Suprapubic skin (tissue), 4 donors: ENCODE measurements around a stretch of chr18.

DNA sequence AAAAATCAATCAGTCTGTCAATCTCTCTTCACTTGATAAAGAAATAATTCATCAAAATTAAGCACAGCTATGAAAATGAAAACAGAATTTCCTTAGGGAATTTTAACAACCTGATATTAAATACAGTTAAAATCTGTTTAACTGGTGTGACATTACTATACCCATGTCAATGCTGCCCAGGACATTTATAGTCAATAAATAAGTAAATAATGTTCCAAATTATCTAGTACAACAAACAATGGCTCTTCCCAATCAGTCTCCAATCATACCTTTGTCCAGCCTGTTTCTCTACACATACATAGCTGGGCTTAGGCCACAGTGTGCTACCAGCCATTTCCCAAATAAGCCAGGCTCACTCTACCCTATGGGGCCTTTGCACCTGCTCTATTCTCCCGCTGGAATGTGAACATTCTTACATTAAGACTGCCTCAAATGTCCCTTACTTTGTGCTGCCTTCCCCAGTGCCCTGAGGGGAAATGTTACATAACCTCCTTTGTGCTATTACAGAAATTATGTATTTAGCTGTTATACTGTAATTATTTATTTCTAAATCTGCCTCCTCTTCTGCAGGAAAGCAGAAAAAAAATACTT lies 37.4 kb downstream of the ROCK1 start:
- PRO-cap: no peak
- RAMPAGE, long total RNA, 4 experiments: no peak in any of the 4 experiments

DNA sequence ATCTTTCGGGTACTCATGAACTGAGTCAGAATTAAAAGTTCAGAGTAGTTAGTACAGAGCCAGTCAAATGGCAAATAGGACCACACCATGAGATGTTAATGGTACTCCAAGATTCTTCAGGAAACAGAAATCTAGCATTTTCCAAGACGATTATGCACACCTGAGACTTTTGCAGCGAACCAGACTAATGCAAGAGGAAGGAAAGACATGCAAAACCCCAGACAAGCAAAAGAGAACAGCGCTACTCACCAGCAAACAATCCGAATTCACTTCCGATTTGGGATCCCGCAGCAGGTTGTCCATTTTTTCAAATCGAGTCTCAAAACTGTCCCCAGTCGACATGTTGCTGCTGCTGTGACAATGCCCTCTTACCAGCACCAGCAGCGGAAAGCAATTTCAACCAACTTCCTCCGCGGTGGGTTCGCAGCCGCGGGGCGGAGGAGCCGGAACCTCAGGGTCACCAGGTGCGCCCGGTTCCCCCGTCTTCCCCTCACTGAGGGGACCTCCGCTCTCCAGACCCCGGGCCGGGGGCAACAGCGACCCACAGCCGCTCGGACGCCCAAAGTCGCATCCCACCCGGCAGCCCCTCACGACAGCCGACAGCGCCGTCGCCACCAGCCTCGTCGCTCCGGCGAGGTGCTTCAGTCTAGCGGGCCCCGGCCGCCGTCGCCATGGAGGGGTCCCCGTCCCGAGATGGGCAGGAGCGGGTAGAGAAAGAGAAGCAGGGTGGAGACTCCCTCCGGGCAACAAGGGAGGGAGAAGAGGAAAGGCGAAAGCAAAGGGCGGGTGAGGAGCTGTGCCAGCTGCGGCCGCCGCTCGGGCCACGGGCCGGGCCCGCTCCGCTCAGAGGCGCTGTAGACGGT lies 813 bp downstream of the ROCK1 start:
- PRO-cap: no peak
- RAMPAGE, long total RNA, 4 experiments: start-site peak on the minus strand in 1 of 4 experiments, centred at position 555 of the sequence, 98 reads per replicate

GRCh38 chr18:21330344-21330783 lies 88.3 kb downstream of the GREB1L start:
- PRO-cap: no peak
- RAMPAGE, long total RNA, 4 experiments: no peak in any of the 4 experiments

GRCh38 chr18:21439202-21439854 lies 161.2 kb downstream of the ESCO1 start:
- PRO-cap: no peak
- RAMPAGE, long total RNA, 4 experiments: no peak in any of the 4 experiments

- PRO-cap: no peak
- RAMPAGE, long total RNA, 4 experiments: no peak in any of the 4 experiments
Measured at GRCh38 chr18:21518457-21518939, 82.0 kb downstream of the ESCO1 start.

- PRO-cap: bidirectional peak, plus-strand start at chr18:21741366, minus-strand start at chr18:21741278
- RAMPAGE, long total RNA, 4 experiments: no peak in any of the 4 experiments
Measured at GRCh38 chr18:21741317-21741883, 808 bp downstream of the MIB1 start.

DNA sequence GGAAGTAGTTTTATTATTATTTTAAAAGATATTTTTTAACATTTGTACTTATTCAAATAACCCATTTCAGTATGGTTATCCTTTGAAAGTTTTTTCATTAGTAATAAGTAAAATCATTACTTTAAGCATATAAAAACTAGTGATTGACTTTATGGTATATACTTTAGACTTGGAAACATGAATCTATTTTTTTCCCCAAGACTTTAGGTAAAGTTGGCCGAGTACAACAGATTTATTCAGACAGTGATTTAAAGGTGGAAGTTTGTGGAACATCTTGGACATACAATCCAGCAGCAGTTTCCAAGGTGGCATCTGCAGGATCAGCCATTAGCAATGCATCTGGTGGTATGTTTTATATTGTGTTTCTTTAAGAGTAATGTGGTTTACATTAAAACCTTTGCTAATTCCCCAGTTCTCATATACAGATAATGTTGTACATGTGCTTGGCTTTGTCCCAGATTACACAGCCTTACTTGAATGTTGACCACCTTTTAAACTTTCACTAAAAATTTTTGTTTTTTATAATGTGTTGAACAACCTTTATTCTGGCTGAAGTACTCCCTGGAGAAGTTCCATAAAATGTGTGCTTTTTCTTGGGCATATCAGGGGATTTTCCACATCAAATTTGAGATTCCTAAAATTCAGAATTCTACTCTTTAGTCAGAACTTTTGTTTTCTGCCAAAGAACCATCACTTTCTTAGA lies 57.4 kb downstream of the MIB1 start:
- PRO-cap: no peak
- RAMPAGE, long total RNA, 4 experiments: no peak in any of the 4 experiments

DNA sequence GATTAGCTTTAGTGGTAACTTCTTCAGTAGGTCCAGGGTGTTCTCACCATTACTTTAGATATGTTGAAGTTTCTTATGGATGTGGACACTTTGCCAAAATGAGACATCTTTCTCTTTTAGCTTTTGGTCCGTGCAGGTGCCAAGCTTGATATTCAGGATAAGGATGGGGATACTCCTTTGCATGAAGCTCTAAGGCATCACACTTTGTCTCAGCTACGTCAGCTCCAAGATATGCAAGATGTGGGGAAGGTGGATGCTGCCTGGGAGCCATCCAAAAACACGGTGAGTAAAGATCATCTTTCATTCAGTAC lies 103.3 kb downstream of the MIB1 start:
- PRO-cap: no peak
- RAMPAGE, long total RNA, 4 experiments: no peak in any of the 4 experiments

DNA sequence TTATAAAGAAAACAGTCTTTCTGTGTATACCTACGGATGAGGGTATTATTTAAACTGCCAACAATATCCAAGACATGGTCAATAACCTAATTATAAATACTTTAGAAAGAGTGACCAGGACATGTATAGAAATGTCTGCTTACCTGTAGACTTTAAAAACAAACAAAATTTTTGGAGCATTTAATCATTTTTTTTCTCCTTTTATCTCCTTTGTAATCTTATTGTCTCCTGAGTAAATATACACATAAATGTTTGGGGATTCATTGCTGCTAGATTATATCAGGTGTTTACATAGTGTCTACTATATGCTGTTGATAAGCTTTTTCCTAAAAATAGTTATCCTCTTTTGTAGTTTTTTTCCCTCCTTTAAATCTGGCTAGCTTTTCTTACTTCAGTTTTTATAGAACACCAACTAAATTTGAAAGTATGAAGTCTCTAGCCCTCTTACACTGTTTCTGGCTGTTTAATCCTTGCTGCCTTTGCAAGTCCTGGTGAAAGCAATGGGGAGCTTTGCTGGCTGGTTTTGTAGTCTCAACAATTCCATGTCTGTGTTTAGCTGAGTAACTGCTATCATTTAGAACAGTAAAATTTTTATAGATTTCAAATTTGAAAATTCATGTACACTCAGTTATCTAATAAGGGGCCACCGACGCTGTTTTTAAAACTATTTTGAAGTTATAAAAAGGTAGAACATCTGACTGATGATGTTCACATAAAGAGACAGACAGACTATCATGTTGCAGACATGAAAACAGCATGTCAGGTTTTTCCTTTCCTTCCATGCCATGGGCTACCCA lies 125.4 kb downstream of the MIB1 start:
- PRO-cap: no peak
- RAMPAGE, long total RNA, 4 experiments: no peak in any of the 4 experiments

DNA sequence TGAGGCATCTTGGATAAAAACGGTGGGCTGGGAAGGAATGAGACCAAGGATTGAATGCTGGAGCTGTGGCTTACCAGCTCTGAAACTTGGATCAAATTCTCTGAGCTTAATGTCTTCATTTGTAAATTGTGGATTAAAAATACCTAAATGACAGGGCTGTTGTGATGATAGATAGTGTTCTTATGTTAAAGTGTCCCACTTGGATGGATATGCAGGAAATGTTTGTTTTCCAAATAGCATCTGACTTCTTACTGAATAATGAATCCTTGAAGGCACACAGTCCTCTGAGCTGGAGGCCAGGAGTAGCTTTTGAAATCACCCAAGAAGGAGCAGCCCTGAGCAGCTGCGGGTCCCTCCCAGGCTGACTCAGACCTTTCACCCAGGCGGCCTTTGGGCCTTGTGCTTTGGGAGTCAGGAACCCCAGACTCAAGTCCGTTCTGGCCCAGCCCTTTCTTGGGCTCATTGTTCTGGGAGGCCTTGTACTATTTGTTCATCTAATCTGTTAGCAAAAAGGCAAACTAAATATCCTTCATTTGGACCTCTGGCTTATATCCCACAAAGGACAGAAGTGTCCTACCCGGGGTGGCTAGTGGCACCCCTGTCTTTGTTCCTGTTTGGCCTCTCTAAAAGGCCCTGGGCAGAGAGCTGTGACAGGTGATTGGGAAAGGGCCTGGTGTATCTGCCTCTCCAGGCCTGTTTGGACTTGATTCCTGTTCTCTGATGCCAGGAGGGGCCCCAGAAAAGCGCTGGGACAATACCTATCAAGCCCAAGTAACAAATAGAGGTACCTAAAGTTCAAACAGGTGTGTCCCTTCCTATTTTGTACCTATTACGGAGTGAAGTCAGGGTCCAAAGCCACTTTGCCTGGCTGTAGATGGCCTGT lies 172.9 kb upstream of the GATA6 start:
- PRO-cap: no peak
- RAMPAGE, long total RNA, 4 experiments: no peak in any of the 4 experiments

- PRO-cap: no peak
- RAMPAGE, long total RNA, 4 experiments: no peak in any of the 4 experiments
Measured at GRCh38 chr18:22018352-22018756, 151.0 kb upstream of the GATA6 start.

- PRO-cap: no peak
- RAMPAGE, long total RNA, 4 experiments: no peak in any of the 4 experiments
Measured at GRCh38 chr18:22044319-22044945, 125.0 kb upstream of the GATA6 start.

- PRO-cap: no peak
- RAMPAGE, long total RNA, 4 experiments: no peak in any of the 4 experiments
Measured at GRCh38 chr18:22106413-22106900, 62.9 kb upstream of the GATA6 start.

GRCh38 chr18:22113383-22113837 lies 56.0 kb upstream of the GATA6 start:
- PRO-cap: no peak
- RAMPAGE, long total RNA, 4 experiments: no peak in any of the 4 experiments

GRCh38 chr18:22180615-22181162 lies 11.3 kb downstream of the GATA6 start:
- PRO-cap: no peak
- RAMPAGE, long total RNA, 4 experiments: no peak in any of the 4 experiments

DNA sequence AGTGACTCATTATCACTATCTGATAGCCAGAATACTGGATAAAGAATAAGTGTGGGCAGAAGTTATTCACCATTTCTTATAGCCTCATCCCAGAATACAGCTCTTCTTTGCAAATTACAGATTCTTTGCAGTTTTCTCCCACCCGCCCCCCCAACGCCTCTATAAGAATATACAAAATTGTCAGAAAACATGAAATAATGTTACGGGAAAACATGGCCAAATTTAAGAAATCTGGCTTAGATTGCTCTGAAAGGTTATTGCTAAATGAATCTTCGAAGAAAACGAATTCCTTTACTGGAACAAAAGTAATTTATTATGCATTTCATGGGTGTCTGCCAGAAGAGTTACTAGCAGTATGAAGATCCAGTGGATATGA lies 21.8 kb downstream of the GATA6 start:
- PRO-cap: no peak
- RAMPAGE, long total RNA, 4 experiments: no peak in any of the 4 experiments

GRCh38 chr18:22192919-22193898 lies 23.8 kb downstream of the GATA6 start:
- PRO-cap: no peak
- RAMPAGE, long total RNA, 4 experiments: no peak in any of the 4 experiments

DNA sequence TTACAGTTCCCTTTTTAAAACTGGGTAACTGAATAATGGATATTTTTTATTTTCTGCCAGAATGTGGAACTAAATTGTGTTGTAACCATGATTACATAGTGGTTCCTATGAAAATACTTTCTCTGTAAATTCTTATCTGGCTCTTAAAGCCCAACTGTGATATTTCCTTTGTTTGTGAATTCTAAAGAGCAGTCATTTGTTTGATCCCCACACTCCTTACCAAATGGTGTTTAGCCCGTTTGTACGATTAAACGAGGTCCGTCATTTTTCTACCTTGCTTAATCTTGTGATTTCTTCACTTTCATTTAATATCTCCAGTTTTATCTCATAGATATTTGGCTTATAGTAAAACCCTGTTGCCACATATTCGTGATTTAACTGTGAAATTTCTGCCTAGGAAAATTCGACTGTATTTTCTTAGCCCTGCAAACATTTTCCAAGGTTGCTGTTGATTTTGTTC lies 116.3 kb downstream of the CTAGE1 start:
- PRO-cap: no peak
- RAMPAGE, long total RNA, 4 experiments: no peak in any of the 4 experiments

GRCh38 chr18:22428209-22428596 lies 10.5 kb upstream of the CTAGE1 start:
- PRO-cap: no peak
- RAMPAGE, long total RNA, 4 experiments: no peak in any of the 4 experiments

GRCh38 chr18:22517311-22517893 lies 99.7 kb upstream of the CTAGE1 start:
- PRO-cap: no peak
- RAMPAGE, long total RNA, 4 experiments: no peak in any of the 4 experiments